Ileum (tissue), 1 donor: ENCODE measurements around a stretch of chr11.

DNA sequence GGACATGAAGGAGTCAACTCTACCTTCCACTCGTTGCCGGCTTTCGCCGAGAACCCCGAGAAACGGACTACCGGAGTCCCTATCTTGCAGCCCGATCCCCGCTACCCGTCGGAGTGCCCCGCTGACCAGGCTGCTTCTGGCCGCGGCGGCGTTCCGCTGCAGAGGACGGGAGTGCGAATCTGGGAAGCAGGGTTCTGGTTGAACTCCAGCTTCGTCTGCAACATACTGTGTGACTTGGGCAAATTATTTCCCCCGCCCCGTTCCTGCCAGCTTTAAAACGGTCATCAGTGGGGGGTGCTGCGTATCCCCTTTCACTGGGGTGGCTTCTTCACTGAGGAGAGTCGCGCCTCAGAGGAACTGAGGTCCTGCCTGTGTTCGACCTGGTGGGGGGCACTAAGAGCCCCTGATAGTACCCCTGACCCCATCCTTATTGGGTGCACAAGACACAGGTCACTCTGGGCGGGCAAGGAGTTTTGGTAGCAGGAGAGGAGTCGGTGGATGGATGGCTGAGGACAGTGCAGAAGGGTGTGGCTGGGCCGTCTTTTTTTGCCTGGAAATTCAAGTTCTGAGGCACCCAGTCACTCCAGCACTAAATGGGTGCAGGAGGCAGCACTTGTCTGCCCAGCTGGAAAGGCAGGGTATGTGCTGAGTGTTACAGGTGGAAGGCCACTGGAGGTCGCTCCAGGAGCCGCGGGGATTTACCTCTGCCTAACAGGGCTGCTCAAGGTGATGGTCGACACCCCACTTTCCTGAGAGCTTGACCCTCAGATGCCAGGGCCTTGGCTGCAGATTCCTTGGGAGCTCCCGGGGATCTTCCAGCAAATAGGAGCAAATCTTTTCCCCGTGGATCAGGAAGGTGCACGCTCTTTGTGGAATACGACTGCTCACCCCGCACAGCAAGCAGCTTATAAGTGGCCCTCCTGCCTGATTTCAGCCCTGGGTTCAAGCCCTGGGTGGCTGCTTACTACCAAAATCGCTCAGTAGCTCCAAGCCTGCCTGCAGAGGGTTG lies 878 bp downstream of the TSSC4 start:
- PRO-cap = no peak

DNA sequence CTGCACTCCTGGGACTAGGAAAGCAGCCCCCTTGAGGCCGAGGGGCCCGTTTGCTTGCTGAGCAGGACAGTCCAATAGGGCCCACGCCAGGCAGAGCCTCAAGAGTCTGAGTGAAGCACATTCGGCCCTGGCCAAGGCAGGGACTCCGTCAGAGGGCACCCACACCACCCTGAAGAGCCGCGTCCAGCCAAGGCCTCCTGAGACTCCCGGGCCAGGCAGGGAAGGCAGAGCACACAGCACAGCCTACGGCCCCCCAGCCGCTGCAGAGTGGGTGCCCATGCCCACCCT lies 4.6 kb downstream of the TSSC4 start:
- PRO-cap = no peak

DNA sequence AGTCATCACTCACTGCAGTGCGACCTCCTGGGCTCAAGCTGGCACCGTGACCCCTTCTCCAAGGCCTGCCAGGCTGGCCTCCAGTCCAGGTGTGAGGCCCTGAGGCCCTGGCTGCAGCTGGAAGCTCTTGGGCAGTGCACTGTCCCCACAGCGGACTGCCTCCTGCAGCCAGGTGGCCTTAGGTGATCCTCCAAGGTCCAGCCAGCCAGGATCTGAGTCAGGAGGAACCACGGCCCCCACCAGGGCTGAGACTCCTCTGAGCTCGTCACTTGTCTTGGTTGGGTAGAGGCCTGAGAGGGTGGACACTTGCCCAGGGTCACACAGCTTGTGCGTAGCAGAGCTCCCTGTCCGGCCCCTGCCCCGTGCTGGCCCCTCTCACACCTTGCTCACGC lies 20.4 kb downstream of the KCNQ1 start:
- PRO-cap = no peak

- PRO-cap = no peak
These were observed 20.9 kb downstream of the KCNQ1 start for GRCh38 chr11:2465652-2466105.

DNA sequence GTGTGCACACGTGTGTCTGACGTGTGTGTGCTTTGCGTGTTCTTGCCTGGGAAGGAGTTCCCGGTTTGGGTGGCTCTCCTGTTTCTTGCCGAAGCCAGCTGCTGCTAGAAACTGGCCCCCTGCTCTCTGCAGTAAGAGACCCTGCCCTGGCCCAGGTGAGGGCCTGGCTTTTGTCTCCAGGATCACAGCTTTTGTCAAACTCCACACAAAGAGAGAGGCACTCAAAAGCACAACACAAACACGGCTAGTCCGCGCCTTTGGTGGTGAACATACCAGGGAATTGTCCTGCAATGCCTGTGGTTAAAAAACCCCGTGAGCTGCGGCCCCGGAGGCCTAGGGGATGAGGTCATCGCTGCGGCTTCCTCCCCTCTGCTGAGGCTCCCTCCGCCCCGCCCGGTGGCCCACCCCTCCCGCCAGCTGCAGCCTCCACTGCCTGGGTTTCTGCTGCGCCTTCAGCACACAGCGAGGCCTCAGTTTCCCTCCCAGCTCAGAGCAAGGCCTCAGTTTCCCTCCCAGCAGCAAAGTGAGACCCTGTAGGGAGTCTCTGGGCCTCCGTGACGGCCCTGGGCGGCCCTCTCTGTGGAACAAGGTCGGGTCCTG lies 88.9 kb downstream of the KCNQ1 start:
- PRO-cap = no peak

- PRO-cap = no peak
These were observed 138.4 kb downstream of the KCNQ1 start for GRCh38 chr11:2583079-2583652.

DNA sequence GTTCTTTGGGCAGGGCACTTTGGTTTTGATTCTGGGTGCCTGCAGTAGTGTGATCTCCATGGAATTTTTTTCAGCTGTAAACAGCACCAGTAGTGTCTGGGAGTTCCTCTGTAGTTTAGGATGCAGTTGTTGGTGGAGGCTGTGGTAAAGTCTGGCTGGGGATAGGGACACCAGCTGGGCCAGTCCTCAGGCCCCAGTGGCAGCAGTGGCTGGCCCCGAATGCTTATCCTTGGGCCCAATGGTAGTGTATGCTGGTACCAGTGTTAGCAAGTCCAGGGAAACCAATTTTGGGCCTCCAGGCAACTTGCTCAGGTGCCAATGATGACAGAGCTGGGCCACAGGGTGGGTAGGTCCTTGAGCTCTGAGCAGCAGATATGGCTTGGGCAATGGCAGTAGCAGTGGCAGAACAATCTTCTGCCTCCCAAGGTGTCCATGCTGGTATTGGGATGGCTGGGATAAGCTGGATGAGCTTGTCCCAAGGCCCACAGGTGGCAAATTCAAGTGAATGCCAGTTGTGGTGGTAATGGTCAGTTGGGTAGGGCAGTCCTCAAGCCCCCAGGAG lies 200.0 kb downstream of the KCNQ1 start:
- PRO-cap = no peak

GRCh38 chr11:2696211-2696823 lies 189.3 kb downstream of the CDKN1C start:
- PRO-cap = no peak

- PRO-cap = no peak
These were observed 80.6 kb downstream of the CDKN1C start for GRCh38 chr11:2804869-2805457.

GRCh38 chr11:2812223-2813093 lies 73.1 kb downstream of the CDKN1C start:
- PRO-cap = no peak

GRCh38 chr11:2825947-2827125 lies 59.2 kb downstream of the CDKN1C start:
- PRO-cap = bidirectional peak, plus-strand start at chr11:2826649, minus-strand start at chr11:2826463

- PRO-cap = no peak
These were observed 56.9 kb downstream of the CDKN1C start for GRCh38 chr11:2828550-2829103.

GRCh38 chr11:2912361-2913070 lies 10.4 kb downstream of the SLC22A18 start:
- PRO-cap = bidirectional peak, plus-strand start at chr11:2912829, minus-strand start at chr11:2912585

- PRO-cap = no peak
These were observed 11.3 kb downstream of the SLC22A18 start for GRCh38 chr11:2913071-2914031.

GRCh38 chr11:2914532-2914961 lies 12.5 kb downstream of the SLC22A18 start:
- PRO-cap = no peak

DNA sequence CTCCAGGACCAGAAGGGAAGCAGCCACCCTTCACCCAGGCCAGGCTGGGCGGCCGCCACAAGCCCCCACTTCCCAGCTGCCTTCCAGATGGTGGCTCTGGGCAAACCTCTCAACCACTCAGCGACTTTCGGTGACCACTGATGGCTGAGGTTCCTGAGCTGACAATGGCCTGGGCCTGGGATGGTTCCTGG lies 13.6 kb upstream of the PHLDA2 start:
- PRO-cap = no peak

- PRO-cap = no peak
These were observed 21.9 kb upstream of the NAP1L4 start for GRCh38 chr11:3013840-3014603.

- PRO-cap = no peak
These were observed 36.4 kb upstream of the CARS1 start for GRCh38 chr11:3093688-3094014.

DNA sequence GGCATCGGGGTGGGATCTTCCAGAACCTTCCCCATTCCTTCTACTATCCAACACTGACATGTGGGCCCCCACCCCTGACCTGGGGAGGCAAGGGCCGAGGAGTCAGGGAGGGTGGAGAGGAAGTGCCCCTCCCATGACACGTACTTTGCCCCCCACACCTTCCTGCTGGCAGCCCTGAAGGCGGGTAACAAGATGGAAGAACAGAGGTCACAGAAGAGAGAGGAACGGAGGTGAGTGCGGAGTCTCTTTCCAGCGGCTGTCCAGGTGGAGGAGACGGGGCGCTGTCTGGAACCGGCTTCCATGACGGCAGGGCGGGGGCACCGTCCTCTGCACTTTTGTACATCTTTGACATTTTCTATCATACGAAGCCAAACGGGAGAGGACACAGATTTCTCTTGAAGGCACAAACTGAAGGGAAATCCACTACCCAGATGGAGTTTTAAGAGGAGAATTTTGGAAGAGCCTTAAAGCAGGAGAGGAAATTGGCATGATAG lies 16.8 kb downstream of the OSBPL5 start:
- PRO-cap = unidirectional peak, plus-strand start at position 212 of the sequence

DNA sequence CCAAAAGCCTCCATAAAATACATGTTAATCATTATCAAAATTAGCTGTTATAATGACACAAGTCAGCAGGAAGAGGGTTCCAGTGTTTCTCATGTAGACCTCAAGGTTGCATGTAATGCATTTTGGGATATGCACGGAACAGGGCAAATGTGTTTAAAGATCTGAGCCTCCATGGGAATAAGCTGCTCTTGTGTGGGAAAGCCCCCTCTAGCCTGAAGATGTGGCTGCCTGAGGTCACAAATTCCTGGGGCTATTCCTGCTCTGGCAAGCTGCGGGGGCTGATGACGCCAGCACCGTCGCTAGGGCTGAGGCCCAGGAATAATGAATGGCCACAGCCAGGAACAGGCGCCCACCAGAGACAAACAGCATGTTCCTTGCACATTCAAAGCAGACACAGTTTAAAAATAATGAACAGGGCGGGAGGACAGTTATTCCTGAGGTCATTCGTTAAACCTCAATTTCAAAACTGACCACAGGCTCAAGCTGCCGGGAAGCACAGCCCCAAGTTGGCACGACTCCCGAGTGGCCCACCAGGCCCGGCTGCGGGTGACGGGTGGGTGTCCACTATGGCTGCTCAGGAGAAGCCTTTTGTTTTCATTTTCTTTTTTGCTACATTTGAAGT lies 11.7 kb downstream of the OSBPL5 start:
- PRO-cap = no peak